Fibroblast of the aortic adventitia (primary cell): ENCODE measurements around a stretch of chr5.

- CAGE, long polyA plus RNA, result no peak
Observed at GRCh38 chr5:112817721-112818148, 43.4 kb upstream of the SRP19 start.

GRCh38 chr5:112861914-112862428 lies 884 bp downstream of the SRP19 start:
- CAGE, long polyA plus RNA, result no peak

DNA sequence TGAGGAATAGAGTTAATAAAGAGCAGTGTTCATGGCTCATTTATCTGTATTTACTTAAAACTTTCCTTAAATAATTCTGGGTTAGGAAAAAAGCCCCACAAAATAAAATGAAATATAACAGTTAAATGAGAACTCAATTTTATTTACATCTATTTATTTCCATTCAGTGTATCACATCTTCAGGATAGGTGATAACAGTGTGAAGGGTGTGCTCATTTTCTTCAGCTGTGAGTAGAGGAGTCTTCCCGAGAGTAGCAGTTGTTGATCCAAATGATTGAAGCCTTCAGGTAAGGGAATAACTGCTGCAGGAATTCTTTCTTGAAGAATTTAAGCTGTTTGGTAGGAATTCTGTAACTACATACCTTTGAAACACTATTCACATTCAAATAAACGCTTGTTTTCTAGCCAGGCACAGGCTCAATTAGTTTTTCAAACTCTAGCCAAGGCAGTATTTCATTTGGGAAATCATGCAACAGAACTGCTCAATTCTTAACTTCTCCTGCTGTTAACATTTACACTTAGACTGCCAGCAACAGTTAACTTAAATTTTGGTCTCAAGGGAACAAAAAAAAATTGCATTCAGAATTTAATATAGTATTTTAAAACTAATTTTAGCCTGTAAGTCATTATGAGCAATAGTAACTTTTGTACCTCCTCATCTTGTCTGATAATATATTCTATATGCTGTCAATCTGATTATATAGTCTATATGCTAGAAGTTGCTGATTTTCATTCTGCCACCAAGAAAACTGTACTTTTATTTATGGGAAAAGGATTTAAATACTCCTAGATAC lies 15.4 kb downstream of the SRP19 start:
- CAGE, long polyA plus RNA, result no peak

DNA sequence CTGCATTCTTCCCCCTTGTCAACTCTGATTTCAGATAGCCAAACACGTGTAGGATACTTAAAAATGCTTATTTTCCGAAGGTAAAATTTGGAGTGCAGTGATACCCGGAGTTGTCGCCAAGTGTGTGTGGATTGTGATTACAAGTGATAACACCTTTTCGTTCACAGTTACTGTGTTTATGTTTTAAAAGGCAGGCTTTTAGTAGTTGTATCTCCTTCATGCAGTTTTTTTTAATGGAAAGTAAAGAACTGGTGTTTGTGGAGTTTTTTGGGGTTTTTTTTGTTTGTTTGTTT lies 1.0 kb downstream of the DCP2 start:
- CAGE, long polyA plus RNA, result no peak

- CAGE, long polyA plus RNA, result no peak
Observed at GRCh38 chr5:113053391-113053997, 76.9 kb downstream of the DCP2 start.

GRCh38 chr5:113067941-113068412 lies 91.4 kb downstream of the DCP2 start:
- CAGE, long polyA plus RNA, result no peak

- CAGE, long polyA plus RNA, result no peak
Observed at GRCh38 chr5:113209297-113209592, 225.5 kb downstream of the TSSK1B start.

DNA sequence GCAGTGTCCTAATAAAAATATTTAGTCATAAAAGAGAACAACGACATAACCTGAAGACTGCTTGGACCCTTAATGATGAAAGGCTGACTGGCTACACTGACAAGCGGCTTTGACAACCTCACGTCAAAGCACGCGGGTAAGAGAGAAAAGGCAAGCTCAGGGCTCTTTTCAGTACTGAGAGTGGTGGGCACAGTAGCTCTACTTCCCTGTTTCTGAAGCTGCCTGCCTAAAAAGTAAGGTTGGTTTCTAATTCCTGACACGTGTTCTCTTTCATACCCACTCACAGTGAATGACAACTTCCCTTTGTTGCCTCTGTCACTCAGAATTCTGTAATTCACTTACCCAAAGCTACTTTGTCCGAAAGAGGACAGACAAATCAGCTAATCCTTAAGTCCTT lies 221.3 kb downstream of the TSSK1B start:
- CAGE, long polyA plus RNA, result no peak

GRCh38 chr5:114360666-114361484 lies 995 bp upstream of the KCNN2 start:
- CAGE, long polyA plus RNA, result no peak

DNA sequence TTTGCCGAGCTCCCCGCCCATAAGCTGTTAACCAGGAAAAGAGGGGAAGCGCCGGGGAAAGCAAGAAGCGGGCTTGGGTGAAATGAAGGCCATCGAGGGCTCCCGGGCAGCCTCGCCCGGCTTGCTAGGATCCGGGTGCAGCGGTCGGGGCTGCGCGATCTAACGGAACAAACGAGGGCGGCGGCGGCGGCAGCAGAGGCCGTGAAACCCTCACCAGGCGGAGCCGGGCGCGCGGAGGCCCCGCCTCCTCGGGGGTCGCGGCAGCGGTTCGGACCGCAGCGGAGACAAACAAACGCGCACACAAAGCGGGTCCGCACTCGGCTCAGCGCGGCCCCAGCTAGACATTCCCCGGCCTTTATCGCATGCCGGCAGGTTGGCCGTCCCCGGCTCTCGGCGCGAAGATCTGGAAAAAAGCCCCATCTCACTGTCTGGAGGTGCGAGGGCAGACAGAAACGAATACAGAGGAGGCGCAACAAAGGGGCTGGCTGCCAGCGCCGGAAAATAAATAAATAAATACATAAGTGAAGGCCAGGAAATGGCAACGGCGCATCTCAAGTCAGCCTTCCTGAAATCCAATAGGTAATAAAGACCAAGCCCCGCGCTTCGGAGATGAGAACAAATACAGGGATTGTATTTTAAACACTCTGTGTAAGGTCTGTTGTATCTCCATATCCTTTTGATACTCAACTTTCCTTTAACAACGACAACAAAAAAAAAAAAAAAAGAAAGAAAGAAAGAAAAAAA lies 10.6 kb upstream of the TRIM36 start:
- CAGE, long polyA plus RNA, result no peak

GRCh38 chr5:115193718-115194072 lies 24.0 kb upstream of the TRIM36 start:
- CAGE, long polyA plus RNA, result no peak

GRCh38 chr5:115296882-115297127 lies 351 bp upstream of the CCDC112 start:
- CAGE, long polyA plus RNA, result no peak

DNA sequence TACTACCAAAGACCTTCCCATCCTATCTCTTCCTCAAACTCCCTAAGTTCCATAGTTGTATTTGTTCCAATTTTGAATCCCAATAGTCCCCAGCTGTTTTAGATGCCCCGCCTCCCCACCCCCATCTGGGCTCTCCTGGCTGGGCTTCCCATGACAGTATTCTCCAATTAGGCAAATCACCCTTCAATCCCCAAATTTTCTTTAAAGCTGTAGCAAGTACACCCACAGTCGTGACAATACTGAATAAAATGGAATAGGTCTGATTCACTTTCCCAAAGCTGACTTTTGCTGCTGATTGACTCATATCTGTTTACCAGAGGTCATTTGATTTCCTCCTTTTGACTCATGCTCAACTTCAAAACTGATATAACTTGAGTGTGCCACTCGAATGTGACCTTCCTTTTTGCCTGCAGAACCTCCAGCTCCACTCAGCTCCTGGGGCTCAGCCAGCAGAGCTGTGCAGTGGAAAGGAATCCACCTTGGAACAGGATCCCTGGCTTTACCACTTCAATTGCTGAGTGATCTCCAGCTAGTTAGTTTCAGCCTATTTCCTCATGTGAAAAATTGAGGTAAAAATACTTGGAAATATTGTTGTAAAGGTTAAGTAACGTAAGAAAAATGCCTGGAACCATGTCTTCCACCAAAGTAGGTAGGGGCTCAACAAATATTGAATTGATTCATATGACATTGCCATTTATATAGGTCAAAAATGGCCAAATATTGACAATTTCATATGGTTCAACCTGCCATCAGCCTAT lies 84.1 kb downstream of the FEM1C start:
- CAGE, long polyA plus RNA, result no peak

DNA sequence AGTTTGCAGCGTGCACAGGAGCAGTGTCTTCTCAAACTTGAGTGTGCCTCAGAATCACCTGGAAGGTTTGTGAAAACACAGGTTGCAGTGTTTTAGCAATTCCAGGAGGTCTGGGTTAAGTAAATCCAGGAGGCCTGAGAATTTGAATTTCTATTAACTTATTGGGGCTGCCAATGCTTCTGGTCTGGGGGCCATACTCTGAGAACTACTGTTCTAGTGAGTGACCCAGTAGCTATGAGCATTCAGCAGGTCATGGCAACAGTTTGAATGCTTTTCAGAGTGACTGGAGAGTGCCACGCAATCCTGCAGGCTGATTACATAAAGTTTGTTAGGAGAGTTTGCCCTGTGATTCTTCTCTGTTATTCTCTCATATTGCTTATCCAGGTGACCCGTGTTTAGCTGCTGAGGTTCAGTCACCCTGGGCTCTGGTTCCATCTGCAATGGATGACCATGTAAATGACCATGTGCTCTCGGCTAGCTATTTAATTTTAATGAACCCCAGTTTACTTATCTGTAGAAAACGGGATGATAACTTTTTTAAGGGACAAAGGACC lies 22.2 kb upstream of the TMED7 start:
- CAGE, long polyA plus RNA, result no peak

DNA sequence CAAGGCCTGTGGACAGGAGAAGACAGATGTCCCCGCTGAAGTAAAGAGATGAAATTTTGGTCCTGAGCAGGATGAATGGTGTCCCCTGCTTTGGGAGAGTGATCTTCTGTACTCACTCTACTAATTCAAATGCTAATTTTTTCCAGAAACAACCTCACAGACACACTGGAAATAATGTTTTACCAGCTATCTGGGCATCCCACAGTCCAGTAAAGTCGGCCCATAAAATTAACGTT lies 69.0 kb upstream of the TMED7 start:
- CAGE, long polyA plus RNA, result no peak

DNA sequence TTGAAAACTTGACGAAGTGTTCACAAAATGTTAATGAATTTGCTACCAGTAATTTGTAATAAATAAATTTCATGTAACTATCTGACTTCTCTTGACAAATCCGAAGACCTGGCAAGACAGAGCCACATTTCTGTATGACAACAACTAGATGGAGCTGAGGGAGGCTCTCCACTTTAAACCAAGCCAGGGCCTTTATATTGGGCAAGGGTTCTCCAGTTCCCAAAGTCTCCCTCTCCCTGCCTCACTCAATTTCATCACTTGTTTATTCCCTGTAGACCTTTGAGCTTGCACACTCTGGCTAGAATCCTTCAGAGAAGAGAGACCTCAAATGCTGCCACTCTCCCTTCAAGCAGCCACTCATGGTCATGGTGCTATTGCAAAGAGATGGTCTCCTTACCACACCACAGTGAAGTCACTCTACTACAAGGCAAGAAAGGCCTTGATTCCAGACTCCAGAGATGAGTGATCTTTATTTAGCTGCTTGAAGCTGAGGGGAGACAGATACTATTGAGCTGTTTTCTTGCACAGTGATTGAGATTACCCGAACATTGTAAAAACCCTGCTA lies 81.4 kb downstream of the CDO1 start:
- CAGE, long polyA plus RNA, result no peak

GRCh38 chr5:115735584-115736083 lies 80.8 kb downstream of the CDO1 start:
- CAGE, long polyA plus RNA, result no peak

GRCh38 chr5:116143823-116144465 lies 59.1 kb downstream of the COMMD10 start:
- CAGE, long polyA plus RNA, result no peak

- CAGE, long polyA plus RNA, result no peak
Observed at GRCh38 chr5:116167622-116168335, 83.0 kb downstream of the COMMD10 start.

DNA sequence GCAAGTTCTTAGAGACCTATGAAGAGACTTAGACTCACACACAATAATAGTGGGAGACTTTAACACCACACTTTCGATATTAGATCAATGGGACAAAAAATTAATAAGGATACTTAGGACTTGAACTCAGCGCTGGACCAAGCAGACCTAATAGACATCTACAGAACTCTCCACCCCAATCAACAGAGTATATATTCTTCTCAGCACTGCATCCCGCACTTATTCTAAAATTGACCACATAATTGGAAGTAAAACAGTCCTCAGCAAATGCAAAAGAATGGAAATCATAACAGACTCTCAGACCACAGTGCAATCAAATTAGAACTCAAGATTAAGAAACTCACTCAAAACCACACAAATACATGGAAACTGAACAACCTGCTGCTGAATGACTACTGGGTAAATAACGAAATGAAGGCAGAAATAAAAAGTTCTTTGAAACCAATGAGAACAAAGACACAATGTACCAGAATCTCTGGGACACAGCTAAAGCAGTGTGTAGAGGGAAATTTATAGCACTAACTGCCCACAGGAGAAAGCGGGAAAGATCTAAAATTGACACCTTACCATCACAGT lies 83.6 kb downstream of the COMMD10 start:
- CAGE, long polyA plus RNA, result no peak